SK-N-DZ (cell line): ENCODE measurements around a stretch of chr1.

RAMPAGE:
- cytosol, long total RNA = no peak
- nucleus, long total RNA = no peak
Measured at GRCh38 chr1:8873114-8874243, 5.0 kb downstream of the ENO1 start.

DNA sequence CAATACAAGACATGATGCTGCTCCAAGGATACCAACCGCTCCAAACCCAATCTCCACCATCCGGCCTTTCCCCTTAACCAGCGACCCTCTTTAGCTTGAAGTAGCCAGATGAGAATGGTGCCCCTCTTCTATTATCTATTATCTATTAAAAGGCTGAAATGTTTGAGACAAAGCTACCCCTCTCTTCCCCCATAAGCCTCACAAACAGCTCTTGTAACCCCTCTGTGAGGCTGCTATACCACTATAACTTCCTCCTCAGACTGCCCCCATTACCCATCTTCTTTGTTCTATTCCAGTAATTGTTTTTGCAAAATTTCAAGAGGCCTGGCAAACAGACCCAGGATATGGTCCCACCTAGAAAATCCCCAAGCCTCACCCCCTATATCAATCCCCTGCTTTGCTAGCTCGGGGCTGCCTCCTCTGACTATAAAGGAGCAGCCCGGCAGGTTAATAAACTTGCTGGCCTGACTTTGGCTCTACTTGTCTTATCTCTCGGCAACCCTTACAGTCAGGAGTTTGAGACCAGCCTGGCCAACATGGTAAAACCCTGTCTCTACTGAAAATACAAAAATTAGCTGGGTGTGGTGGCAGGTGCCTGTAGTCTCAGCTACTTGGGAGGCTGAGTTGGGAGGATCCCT is 18.4 kb upstream of the CA6 start:
RAMPAGE:
- cytosol, long total RNA = no peak
- nucleus, long total RNA = no peak

DNA sequence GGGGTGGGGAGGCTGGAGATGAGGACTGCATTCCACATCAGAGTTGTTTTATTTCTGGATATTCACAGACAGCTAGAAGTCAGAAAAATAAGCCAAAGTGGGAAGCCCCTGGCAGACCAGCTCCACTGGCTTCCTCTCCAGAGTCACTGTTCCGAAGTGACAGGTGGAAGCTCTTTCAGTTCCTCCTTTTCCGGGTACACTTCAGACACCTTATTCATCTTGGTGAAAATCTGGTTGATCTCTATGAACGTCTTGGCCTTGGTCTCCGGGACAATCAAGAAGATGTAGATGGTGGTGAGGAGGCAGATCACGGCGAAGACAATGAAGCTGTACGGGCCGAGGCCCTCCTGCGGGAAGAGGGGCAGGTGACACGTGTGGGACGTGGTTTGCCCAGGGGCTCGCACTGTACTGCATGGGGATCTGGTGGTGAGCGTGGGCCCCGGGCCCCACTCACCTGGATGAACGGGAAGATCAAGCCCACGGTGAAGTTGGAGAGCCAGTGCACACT is 11.3 kb upstream of the SLC2A7 start:
RAMPAGE:
- cytosol, long total RNA = no peak
- nucleus, long total RNA = no peak

RAMPAGE:
- cytosol, long total RNA = no peak
- nucleus, long total RNA = no peak
Measured at GRCh38 chr1:9112861-9113561, 15.9 kb downstream of the GPR157 start.

DNA sequence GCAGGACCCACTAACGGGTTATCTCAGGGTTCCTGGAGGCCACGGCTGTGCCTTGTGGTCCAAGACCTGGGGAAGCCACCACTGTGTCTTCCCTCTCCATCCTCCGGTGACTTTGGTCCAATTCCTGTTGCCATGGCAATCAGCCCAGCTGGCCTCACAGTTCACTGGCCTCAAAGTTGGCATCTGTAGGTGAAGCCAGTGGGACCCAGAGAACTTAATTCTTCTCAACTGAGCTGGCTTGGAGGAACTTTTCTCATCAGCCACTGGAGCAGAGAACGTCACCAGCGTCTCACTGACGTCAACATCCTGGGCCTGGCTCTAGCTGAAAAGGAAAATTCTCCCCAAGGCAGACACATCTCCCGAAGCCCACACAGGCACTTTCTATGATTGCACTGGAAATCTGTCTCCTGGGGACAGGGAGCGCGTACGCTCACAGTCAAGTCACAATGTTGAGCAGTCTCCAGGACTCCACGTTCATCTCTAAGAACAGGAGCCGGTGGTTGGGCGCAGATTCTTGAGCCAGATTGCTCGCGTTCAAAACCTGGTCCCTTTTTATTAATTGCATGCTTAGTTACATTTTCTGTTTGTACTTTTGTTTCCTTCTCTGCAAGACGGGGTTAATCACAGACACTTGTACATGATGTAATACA is 22.0 kb upstream of the GPR157 start:
RAMPAGE:
- cytosol, long total RNA = no peak
- nucleus, long total RNA = no peak

DNA sequence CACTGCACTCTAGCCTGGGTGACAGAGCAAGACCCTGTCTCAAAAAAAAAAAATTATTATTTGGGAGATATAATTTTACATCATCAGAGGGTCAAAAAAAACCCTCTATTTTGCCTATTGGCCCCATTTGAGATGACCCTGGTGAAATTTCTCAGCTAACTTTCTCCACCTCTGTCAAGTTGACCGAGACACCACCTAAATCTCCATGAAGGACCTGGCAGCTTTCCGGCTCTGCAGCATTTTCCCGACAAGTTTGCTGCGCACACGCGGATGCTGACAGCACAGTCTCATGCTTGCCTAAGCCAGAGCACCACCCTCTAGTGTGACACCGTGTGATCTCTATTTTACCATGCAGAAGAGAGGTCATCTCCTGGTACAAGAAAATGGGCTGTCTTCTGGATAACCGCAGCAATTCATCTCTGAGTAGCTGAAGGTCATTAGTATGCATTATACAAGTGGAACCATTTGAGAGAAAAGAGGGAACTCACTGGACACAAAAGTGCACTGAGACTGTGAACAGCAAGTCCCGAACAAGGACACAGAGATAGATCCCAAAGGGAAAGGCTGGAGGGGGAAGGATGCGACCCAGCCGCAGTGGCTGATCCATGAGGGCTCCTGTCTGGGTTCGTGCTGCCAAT is 38.9 kb upstream of the H6PD start:
RAMPAGE:
- cytosol, long total RNA = no peak
- nucleus, long total RNA = no peak

DNA sequence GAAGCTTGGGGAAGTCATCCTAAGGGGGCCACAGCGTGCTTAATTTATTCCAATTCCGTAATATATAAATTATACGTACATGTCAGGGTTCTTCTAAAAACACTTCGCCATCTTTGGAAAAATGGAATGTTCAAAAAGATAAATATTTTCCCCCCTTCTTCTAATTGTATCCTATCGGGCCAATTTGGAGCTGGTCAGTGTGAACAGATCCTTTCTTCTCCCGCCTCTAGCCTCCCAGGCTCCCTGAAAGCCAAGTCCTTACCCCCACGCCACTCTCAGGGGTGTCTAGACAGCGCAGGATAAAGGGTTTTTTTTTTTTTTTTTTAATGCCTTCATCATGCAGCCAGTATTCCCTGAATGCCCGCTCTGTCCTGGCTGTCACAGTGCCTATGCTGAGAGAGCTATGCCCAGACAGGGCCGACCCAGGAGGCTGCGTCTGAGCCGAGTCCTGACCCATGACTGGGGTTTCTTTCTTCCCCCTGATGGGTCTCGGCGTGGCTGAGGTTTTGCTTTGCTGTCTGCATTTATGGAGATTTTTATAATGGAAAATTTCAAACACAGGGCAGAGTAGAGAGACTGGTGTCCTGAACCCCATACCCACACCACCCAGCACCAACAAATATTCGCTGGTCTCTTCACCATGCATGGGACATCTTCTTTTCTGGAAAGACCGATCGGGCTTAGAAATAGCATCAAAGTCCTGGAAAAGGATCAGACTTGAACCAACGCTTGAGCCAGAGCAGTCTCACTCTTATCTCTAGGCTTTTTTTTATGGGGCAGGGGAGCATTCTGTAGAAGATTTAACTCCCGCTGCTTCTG is 18.4 kb downstream of the SPSB1 start:
RAMPAGE:
- cytosol, long total RNA = no peak
- nucleus, long total RNA = no peak

RAMPAGE:
- cytosol, long total RNA = no peak
- nucleus, long total RNA = no peak
Measured at GRCh38 chr1:9379968-9380406, 87.3 kb downstream of the SPSB1 start.

RAMPAGE:
- cytosol, long total RNA = no peak
- nucleus, long total RNA = no peak
Measured at GRCh38 chr1:9384521-9385336, 92.0 kb downstream of the SPSB1 start.

GRCh38 chr1:9425826-9427022 is 113.0 kb upstream of the SLC25A33 start:
RAMPAGE:
- cytosol, long total RNA = no peak
- nucleus, long total RNA = no peak

GRCh38 chr1:9459668-9460559 is 79.4 kb upstream of the SLC25A33 start:
RAMPAGE:
- cytosol, long total RNA = no peak
- nucleus, long total RNA = no peak

GRCh38 chr1:9502927-9503718 is 36.1 kb upstream of the SLC25A33 start:
RAMPAGE:
- cytosol, long total RNA = no peak
- nucleus, long total RNA = no peak

DNA sequence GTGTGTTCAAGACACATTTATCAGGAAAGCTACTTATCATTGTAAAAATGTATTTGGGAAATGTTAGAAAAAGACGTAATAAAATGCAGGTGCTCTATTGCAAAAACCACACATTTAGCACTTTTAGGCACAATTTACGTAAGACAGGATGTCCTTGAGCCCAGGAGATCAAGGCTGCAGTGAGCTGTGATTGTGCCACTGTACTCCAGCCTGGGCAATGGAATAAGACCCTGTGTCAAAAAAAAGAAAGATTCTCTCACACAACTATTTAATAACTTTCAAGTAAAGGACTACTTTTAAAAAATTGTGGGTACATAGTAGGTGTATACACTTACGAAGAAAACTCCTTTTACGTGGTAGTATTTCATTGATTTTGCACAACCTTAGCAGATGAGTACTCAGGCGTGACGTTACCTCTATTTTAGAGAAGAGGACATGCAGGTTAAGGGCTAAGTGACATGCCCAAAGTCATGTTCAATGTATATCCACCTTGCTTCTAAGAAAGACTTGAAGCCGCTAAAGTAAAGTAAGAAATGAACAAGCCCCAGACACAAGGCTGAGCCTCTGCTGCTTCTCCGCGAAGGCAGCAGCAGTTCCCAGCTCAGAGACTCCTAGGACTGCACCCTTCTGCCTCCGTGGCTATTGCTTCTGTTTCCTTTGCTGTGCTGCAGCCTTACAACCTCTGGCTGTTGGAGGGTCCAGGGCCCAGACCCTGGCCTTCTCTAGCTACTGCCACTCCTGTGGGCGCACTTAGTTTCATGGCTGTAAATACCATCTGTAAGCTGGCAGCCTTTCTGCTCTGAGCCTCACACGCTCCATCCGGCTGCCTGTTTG is 18.6 kb downstream of the SLC25A33 start:
RAMPAGE:
- cytosol, long total RNA = no peak
- nucleus, long total RNA = no peak

RAMPAGE:
- cytosol, long total RNA = no peak
- nucleus, long total RNA = no peak
Measured at GRCh38 chr1:9651998-9652796, 666 bp downstream of the PIK3CD start.

DNA sequence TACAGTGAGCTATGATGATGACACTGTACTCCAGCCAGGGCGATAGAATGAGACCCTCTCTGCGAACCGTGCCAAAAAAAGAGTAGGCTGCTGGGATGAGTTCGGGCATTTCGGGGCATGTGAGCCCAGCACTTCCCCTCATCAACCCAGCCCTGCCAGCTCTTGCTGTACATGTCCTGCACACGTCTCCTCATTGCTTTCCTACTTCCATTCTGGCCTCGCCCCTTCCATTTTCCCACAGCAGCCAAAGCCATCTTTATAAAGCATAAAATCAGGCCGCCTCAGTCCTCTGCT is 47.6 kb downstream of the PIK3CD start:
RAMPAGE:
- cytosol, long total RNA = no peak
- nucleus, long total RNA = no peak

RAMPAGE:
- cytosol, long total RNA = no peak
- nucleus, long total RNA = no peak
Measured at GRCh38 chr1:9716989-9718344, 65.9 kb downstream of the PIK3CD start.

RAMPAGE:
- cytosol, long total RNA = no peak
- nucleus, long total RNA = no peak
Measured at GRCh38 chr1:9728548-9728992, 77.0 kb downstream of the PIK3CD start.

GRCh38 chr1:9796688-9797088 is 27.1 kb downstream of the CLSTN1 start:
RAMPAGE:
- cytosol, long total RNA = no peak
- nucleus, long total RNA = no peak

GRCh38 chr1:9849903-9850449 is 26.2 kb upstream of the CLSTN1 start:
RAMPAGE:
- cytosol, long total RNA = no peak
- nucleus, long total RNA = no peak

GRCh38 chr1:9908743-9909863 is 966 bp downstream of the CTNNBIP1 start:
RAMPAGE:
- cytosol, long total RNA = no peak
- nucleus, long total RNA = no peak